SJSA1 (cell line): ENCODE data around the genes COX6B1, PROSER3, THAP8 and ZNF146.

GRCh38 chr19:35445709-35447009, 1.9 kb upstream of the FFAR2 start:
- RAMPAGE, long total RNA, result no peak

- RAMPAGE, long total RNA, result no peak
Measured at GRCh38 chr19:35458761-35459688, 11.0 kb downstream of the FFAR2 start.

DNA sequence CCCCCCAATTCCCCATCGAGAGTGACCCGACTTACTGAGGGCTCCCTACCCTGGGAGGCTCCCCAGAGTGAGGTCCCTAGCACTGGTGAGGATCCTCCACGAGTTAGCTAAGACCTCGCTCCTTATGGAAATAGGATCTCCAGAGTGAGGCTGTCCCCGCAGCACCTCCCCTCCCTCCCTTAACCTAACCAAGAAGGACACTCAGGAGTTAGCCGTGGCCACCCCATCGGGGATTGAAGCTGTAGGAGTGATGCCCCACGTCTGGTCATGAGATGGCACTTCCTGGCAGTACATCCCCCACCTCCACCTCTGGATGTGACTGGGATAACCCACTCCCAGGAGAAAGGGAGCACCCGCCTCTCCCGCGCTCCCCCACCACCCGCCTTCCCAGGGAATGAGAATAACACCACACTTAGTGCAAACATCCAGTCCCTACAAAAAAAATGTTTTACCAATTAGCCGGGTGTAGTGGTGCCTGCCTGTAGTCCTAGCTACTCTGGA, 496 bp downstream of the HAUS5 start:
- RAMPAGE, long total RNA, result no peak

GRCh38 chr19:35647955-35648613, at the start of gene COX6B1:
COX6B1 (plus strand) TSS chr19:35648323.
- RAMPAGE, long total RNA, result start-site peak on the plus strand at chr19:35648303-35648363, 4,542 and 4,009 reads in 2 replicates

- RAMPAGE, long total RNA, result no peak
Measured at GRCh38 chr19:35719251-35719810, 1.5 kb downstream of the KMT2B start.

- RAMPAGE, long total RNA, result no peak
Measured at GRCh38 chr19:35731784-35732263, 10.4 kb downstream of the IGFLR1 start.

- RAMPAGE, long total RNA, result no peak
Measured at GRCh38 chr19:35746316-35746559, 787 bp downstream of the PSENEN start.

DNA sequence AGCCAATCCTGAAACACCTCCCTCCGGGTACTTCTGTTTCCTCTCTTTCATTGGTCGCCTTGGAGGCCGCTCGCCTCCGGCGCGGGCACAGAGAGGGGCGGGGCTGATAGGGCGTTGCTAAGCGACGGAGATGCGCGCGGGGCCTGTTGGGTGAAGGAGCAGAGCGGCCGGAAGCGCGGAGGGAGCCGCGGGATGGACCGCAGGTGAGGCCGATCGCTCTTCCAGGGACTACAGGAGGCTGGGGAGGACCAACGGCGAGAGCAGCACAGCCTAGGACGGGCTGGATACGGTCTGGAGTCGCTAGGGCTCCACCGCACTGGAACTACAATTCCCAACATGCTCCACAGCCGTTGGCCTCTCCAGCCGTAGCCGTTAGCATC, at the start of gene PROSER3:
Gene PROSER3, plus strand, starts transcription at position 153 of the 380 bp plus-strand sequence.
- RAMPAGE, long total RNA, result no peak

DNA sequence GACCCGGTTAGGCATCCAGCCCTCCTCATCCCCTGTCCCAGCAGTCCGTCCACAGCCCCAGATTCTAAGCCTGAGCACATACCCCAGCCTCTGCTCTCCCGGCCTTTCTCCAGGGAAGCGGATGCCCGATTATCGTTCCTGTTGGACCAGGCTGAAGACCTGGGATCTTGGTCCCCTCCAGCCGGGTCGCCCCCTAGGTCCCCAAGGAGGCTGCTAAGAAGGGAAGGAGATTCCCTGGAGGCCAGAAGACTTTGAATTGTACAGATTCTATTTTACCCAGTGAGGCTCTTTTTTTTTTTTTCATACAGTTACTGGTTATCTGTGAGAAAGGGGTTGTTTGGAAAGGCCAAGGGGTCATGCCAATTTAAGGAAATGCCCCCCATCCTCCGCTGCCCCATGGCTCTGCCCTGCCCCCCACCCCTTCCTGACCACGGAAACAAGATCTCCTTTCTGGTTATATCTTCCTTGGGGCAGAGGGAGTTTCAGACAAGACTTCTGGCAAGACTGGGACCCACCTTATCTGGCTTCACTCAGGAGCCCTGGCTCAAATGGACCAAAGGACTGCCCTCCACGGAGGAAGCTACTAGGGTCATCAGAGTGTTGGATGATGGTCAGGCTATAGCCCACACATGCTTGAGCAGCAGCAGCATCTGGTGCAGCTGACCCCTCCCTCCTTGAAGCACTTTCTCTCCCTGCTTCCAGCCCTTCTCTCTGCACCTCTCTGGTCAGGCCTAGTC, 6.9 kb upstream of the ARHGAP33 start:
- RAMPAGE, long total RNA, result no peak

- RAMPAGE, long total RNA, result no peak
Measured at GRCh38 chr19:35886988-35887545, 15.3 kb upstream of the HCST start.

DNA sequence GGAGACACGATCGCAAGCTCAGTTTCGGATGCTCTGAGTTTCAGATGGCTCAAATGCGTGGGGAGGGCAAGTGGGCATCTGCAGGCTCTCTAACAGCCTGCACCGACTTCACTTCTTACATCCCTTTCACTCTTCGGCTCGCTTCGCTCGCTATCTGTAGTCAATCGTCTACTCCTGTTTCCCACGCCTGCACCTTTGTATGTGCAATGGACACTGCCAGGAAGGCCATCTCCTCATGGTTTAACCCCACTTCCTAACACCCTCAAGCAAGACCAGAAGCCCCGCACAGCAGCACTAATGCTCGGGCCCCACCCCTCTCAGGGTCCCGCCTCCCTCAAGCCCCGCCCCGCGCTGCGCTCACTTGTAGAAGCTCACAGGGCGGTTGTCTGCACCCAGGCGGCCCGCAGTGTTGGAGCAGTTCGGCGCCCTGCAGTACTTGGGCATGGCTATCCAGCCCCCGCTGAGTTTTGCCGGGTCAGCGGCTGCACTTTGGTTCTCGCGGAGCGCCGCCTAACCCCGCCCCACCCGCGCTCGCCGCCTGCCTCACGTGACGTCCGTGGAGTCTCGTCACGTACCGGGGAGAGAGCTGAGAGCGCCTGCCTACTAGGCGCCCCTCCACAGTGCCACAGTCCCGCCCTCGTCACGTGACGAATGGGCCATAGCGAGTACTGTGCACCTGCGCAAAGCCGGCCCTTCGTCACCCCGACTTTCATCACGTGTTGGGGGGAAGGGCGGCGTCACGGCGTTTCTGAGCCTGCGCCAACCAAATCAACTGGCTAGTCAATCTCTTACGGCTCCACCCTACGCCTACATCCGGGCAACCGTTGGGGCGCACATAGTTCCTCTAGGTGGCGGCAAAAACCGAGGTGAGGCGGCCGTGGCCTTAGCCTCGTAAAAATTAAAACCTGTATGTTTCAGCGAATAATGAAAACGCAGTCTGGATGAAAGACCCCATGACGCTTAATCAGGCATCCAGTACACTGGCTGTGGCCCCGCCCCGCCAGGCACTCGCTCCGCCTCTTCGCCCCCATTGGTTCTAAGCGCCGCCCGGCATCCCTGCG, at the start of gene THAP8:
Gene THAP8, minus strand, starts transcription at position 512 of the 1,061 bp plus-strand sequence.
- RAMPAGE, long total RNA, result no peak

DNA sequence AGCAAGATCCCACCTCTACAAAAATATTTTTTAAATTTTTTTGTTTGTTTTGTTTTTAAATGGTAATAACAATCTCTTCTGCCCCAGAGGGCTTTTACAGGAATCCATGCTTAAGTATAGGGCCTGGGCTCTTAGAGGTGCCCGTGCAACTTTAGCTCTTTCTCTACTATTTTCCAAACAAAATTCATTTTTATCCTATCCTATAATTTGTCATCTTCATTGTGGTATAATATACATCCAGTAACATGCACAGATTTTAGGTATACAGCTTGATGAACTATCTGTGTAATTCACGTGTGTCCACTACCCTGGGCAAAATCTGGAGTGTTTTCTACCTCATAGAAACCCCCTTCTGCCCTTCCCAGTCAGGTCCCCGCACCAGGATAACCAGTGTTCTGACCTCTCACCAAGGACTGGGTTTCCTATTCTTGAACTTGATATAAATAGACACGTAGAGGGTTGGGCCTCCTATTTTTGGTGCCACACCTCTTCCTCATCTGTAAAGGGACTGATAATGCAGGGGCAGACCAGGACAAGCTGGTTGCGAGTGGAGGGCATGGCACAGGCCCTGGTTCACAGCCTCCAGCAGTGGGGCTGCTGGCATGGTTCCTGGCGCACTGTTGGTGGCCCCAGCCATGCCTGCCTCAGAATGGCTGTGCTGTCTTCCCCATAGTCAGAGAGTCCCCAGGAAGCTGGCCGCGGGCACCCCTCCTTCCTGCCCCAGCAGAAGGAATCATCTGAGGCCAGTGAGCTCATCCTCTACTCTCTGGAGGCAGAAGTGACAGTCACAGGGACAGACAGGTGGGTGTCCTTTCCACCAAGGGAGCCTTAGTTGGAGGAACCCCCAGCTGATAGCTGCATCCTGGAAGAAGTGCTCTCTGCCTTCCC, 10.6 kb upstream of the OVOL3 start:
- RAMPAGE, long total RNA, result no peak

DNA sequence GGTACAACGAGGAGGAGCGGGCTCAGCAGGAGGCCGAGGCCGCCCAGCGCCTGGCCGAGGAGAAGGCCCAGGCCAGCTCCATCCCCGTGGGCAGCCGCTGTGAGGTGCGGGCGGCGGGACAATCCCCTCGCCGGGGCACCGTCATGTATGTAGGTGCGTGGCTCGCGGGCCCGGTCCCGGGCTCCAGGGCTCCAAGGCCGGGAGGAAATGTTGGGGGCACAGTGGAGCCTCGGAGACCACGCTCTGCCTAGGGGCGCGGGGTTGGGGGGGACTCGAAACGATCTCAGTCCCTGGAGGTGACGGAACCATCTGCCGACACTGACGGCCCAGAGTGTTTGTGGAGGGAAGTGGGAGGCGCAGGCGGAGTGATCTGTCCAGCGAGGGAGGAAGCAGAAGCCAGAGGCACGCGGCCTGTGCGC, 6.3 kb downstream of the TBCB start:
- RAMPAGE, long total RNA, result no peak

GRCh38 chr19:36159248-36160319, 7.3 kb upstream of the COX7A1 start:
- RAMPAGE, long total RNA, result no peak

DNA sequence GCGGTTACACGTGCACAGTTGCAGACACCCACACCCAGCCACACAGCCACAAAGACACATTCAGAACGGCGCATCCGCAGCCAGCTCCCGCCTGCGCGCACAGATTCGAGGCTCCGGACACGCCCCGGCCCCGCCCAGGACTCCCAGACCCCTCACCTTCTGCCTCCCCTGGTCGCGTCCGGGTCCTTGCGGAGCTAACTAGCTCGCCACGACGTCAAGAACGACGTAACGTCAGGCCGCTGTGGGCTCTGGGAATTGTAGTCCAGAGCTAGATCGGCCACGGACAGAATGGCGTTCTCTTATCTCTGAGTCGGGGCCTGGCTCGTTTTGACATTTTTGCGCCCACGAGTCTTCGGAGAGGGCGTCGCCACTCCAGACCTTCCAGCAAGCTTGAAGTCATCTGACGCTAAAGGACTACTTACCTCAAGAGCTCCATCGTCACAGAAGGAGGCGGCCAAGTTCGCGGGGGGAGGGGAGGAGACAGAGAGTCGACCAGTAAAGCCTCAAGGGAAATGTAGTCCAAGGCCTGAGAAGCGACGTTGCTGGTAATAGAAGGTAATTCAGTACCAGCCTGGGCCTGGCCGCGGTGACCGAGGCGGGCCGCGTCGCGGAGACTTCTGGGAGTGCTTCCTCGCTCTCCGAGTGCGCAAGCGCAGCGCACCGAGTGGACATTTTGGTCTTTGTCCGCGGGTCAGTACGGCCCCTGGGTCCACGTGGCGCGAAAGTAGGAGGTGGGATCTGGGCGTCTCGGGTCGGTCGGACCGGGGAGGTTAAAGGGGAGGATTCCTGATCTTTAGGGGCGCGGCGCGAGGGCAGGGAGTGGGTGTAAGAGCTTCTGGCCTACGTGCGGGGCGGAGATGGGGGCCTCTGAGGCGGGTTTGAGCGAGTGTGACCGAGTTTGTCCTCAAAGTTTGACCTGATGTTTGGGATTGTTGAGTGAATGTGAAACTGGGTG, at the start of gene ZNF146:
Gene ZNF146, plus strand, starts transcription at position 641 of the 955 bp plus-strand sequence.
- RAMPAGE, long total RNA, result start-site peak on the plus strand centred at position 672 of the sequence, 69 bp wide, 470 and 257 reads in 2 replicates

GRCh38 chr19:36238063-36239482, 23.7 kb downstream of the ZNF146 start:
- RAMPAGE, long total RNA, result no peak

GRCh38 chr19:36266401-36266991, 51.6 kb downstream of the ZNF146 start:
- RAMPAGE, long total RNA, result no peak

- RAMPAGE, long total RNA, result no peak
Measured at GRCh38 chr19:36271683-36272269, 56.9 kb downstream of the ZNF146 start.

DNA sequence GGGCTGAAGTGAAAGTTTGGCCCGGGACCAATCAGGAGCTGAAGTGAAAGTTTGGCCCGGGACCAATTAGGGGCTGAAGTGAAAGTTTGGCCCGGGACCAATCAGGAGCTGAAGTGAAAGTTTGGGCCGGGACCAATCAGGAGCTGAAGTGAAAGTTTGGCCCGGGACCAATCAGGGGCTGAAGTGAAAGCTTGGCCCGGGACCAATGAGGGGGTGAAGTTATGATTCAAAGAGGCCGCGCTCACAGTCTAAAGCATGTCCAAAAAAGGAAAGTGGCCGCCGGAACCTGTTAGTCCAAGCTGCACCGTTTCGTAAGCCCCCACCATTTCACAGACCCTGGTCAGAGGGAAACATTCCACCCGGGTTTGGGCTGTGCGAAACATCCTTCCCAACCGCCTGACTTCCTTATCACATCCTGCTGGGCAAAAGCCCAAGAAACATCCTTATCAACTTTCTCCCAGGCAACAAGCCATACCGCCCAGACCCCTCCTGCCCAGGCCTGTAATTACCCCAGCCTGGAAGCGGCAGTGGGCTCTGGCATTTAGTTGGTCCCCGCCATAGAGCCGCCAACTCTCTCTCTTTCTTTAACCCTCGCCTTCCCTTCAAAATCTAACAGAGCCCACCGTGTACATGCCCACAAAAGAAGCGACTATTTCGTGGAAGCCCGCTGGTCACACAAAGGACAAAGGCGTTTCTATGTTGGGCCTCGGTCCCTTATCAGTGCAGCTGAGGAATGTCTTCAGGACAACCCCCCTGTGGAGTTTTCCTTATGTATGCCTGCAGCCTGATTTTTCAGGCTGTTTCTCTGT, 974 bp downstream of the ZNF850 start:
- RAMPAGE, long total RNA, result no peak

GRCh38 chr19:37507362-37507871, 678 bp downstream of the ZNF793 start:
- RAMPAGE, long total RNA, result no peak